REH cell (cell line): ENCODE data around the genes PIAS3, HJV and PRKAB2.

GRCh38 chr1:144412046-144413004 is 38.9 kb upstream of the PPIAL4E start:
- PRO-cap: bidirectional peak, plus-strand start at chr1:144412576, minus-strand start at chr1:144412199

DNA sequence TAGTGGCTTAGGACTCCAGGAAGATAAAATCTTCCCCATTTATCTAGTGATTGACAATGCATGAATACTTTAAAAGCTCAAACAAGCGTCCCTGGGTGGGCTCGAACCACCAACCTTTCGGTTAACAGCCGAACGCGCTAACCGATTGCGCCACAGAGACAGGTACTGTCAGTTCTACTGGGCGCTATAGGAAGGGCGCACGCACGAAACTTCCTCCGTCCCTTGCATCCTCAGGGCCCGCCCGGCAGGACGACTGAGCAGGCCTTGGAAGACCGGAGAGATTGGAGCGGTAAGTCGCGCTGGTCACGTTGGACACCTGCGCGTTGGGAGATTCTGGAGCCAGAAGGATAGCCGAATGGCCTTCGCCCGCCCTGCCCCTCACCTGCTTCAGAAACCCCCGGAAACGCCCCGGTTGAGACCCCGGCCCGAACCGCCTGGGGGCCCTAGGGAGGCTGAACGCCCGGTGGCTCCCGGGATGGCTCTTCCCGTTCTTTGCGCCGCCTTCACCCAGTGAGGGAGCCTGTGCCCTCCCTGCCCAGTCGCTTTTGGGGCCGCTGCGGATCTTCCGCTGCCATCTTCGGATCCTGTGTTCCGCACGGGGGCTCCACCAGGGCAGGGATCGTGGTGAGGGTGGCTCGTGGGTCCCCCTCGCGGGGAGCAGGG is 25.1 kb upstream of the PPIAL4F start:
- PRO-cap: no peak

- PRO-cap: no peak
These were observed 61.0 kb downstream of the FAM72D start for GRCh38 chr1:145156741-145157274.

DNA sequence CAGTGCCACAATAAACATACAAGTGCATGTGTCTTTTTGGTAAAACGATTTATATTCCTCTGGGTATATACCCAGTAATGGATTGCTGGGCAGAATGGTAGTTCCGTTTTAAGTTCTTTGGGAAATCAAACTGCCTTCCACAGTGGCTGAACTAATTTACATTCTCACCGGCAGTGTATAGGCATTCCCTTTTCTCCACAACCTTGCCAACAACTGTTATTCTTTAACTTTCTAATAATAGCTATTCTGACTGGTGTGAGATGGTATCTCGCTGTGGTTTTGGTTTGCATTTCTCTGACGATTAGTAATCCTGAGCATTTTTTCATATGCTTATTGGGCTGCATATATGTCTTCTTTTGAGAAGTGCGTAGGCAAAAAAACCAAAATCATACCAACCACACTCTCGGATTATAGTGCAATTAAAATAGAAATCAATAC is 5.8 kb downstream of the RNF115 start:
- PRO-cap: no peak

- PRO-cap: no peak
These were observed 604 bp downstream of the POLR3C start for GRCh38 chr1:145824572-145825035.

DNA sequence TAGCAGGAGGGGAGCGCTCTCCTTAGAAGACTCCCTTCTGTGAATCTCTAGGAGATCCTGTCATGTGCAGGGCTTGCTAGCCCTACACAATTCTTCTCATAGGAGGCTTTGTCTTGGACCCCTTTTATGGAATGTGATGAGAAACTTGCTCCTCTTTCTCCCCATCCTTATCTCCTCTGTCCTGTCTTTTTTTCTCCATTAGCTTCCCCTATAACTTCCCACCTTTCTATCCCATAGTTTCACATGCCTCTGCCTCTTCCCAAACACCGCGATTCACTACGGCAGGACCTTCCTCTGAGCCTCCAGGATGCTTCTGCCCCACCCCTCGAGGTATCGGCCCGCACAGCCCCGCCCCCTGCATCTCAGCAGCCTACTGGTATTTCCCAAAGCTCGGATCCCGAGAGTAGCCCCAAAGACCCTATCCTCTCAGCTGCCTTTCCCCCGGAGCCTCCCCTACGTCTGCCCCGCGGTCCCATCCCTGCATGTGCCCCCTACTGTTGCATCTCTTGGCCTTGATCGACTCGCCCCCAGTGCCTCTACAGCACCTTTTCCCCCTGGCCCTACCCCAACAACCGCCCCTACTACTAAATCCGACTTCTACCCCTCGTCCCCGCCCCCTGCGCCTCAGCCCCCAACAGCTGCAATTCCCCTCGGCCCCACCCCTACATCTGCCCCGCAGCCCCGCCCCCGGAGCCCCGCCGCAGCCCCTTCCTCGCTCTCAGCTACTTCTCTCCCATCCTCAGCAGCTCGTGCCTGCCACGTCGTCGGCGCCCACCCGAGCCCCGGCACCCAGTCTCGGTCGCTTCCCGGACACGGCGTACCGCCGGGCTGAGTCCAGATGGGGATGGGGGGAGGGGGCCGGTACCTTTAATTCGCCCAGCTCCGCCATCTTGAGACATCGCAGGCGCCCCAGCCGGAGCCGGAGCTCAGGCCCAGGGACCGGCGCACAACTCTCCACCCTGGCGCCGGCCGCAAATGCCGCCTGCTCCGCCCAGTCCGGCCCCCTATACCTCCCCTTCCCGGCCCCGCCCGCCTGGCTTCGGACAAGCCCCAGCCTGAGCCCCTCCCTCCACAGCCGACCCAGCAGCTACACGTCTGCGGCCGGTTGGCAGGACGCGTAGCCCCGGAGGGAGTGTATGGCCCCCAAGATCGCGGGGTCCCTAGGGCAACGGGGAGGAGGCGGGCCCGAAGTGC is at the start of gene PIAS3:
Gene PIAS3 (minus strand): TSS at position 980 of the 1,194 bp plus-strand sequence.
- PRO-cap: bidirectional peak, plus-strand start at position 365 of the sequence, minus-strand start at position 315 of the sequence; bidirectional peak, plus-strand start at position 736 of the sequence, minus-strand start at position 570 of the sequence; bidirectional peak, plus-strand start at position 1,072 of the sequence, minus-strand start at position 927 of the sequence

- PRO-cap: no peak
These were observed 323 bp upstream of the PIAS3 start for GRCh38 chr1:145859296-145859511.

DNA sequence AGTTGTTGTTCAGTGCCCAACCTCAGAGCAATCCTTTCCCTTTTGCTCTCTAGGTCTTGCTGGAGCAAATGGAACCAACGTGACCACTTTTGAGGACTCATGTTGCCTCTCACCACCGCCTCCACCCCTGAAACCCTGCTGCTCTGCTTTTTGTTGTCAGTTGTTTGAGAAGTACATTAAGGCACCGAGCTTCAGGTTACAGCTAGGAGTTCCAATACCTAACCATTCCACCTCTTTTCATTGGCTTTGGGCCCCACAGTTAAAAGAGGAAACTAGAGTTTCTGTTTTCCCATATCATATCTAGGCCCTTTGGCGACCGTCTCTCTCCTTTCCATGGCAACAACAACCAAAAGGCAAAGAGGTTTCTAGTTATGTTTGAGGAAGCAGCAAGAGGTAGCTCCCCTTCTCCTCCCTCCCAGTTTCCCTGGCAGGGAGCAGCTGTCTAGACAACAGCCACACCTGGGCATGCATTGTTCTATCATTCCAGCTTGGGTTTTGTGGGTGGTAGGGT is 5.9 kb downstream of the ANKRD35 start:
- PRO-cap: no peak

- PRO-cap: no peak
These were observed 2.1 kb upstream of the ANKRD35 start for GRCh38 chr1:145887610-145888413.

DNA sequence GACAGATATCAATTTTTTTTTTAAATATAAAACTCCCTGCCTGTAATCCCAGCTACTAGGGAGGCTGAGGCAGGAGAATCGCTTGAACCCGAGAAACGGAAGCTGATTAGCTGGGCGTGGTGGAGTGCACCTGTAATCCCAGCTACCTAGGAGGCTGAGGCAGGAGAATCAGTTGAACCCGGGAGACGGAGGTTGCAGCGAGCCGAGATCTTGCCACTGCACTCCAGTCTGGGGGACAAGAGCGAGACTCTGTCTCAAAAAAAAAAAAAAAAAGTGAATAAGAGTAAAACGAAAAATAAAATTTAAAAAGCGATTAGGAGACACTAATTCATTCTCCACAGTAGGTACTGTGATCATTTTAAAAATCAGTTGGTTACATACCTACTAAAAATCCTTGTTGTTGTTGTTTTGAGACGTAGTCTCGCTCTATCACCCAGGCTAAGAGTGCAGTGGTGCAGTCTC is 734 bp upstream of the RBM8A start:
- PRO-cap: no peak

- PRO-cap: no peak
These were observed 12.5 kb downstream of the TXNIP start for GRCh38 chr1:145983812-145984360.

- PRO-cap: no peak
These were observed at the start of gene HJV for GRCh38 chr1:146021576-146022228. HJV (minus strand) TSS chr1:146021735.

- PRO-cap: bidirectional peak, plus-strand start at chr1:146033105, minus-strand start at chr1:146032926
These were observed 11.2 kb upstream of the HJV start for GRCh38 chr1:146032694-146033196.

GRCh38 chr1:146409427-146409696 is 64.8 kb upstream of the PPIAL4H start:
- PRO-cap: no peak

DNA sequence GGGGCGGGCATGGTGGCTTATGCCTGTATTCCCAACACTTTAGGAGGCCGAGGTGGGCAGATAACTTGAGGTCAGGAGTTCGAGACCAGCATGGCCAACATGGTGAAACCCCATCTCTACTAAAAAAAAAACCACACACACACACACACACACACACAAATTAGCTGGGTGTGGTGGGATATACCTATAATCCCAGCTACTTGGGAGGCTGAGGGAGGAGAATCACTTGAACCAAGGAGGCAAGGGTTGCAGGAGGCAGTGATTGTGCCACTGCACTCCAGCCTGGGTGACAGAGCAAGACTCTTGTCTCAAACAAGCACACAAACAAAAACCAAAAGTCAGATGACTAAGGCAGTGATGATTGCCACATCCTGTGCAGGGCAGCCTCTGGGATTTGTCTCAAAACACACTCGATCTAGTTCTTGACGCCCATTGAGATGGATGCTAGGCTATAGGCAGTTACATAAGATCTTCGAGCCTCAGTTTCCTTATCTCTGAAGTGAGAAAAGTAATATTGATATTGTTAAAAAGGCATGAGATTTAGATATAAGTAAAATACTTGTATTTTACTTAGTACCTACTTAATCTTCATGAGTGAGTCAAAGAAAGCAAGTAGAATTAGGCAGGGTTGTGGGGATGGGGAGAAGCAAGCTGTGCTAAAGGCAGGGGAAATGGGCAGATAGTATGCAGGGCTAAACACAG is 67.4 kb upstream of the PPIAL4H start:
- PRO-cap: bidirectional peak, plus-strand start at position 428 of the sequence, minus-strand start at position 326 of the sequence

GRCh38 chr1:147172032-147172673 is at the start of gene PRKAB2:
PRKAB2 (minus strand) TSS chr1:147172470.
- PRO-cap: bidirectional peak, plus-strand start at chr1:147172747, minus-strand start at chr1:147172470

GRCh38 chr1:147269779-147270091 is 27.3 kb downstream of the CHD1L start:
- PRO-cap: no peak

GRCh38 chr1:147542582-147542995 is 1.3 kb downstream of the BCL9 start:
- PRO-cap: no peak

- PRO-cap: no peak
These were observed 1.8 kb downstream of the BCL9 start for GRCh38 chr1:147542996-147543514.

- PRO-cap: no peak
These were observed 50.2 kb downstream of the ACP6 start for GRCh38 chr1:147620100-147620594.